ENCODE results near the genes PALB2, CHP2 and C16orf82.

GRCh38 chr16:23495424-23495816, 14.9 kb downstream of the GGA2 start:
- RRBS, result no CpG with 5 or more reads among the region's 2 CpGs

DNA sequence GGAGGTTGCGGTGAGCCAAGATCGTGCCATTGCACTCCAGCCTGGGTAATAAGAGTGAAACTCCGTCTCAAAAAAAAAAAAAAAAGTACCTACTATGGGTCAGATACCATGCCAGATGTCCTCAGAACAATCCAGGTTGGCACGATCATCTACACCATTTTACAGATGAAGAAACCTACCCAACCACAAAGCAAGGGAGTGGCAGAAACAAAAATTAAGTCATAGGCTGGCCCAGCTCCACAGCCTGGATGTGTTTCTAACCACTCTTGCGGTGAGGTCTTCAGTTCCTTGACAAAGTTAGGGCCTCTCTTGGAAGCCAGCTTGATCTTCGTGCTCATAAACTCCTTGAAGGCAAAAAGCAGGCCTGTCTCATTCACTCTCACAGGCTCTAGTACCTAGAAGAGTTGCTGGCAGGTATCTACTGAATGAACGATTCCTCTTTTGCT, 6.3 kb downstream of the GGA2 start:
- RRBS, result no CpG with 5 or more reads among the region's 7 CpGs

GRCh38 chr16:23514833-23515253, 4.5 kb upstream of the GGA2 start:
- RRBS, result no CpG with 5 or more reads among the region's 2 CpGs

DNA sequence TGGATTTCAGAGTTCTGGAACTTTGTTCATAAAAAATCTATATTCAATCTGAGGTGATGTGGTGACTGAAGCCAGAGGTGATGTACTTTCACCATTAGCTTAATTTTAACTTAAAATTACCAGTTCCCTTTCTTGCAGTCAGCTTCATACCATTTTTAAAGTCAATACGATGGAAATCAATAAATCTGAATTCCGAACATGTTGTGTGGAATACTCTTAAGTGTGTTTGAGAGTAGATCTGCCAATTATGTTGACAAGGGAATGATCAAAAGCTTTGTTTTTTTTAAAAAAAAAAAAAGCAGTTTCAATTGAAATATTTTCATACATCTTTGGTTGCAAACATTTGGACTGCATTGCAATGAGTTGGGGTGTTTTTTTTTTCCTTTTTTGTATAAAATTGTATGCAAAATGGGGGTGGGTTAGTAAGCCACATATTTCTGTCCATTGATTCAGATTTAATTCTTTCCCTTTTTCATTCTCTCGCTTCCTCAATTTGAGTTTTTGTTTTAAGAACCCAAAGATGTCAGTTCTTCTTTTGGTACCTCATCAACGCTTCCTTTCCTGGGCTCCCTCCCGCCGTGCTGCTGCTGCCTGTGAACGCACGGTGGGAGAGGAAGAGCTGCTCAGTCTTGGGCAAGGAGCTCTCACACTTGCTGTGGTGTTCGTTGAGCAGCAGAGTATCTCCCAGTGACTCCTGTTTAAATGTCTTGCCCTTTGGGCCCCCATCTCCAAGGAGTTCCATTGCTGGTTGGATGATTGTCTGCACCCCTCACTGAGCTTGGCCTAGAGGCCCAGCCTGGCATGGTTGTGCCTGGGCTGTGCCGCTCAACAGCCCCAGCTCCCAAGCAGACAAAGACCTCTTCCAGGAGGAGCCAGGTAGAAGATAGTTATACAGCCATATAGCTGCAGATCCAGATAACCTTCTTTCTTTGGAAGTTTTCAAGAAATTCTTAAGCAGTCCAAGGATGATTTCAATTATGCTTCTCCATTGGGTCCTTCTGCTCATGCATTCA, 13.4 kb downstream of the UBFD1 start:
- RRBS, result no CpG with 5 or more reads among the region's 10 CpGs

GRCh38 chr16:23640909-23641806, at the start of gene PALB2:
PALB2 (minus strand) TSS chr16:23641310.
- RRBS, result 2% methylated on average over 19 of the region's 65 CpGs

GRCh38 chr16:23679638-23680053, 957 bp downstream of the PLK1 start:
- RRBS, result 0% methylated on average over 2 of the region's 10 CpGs

DNA sequence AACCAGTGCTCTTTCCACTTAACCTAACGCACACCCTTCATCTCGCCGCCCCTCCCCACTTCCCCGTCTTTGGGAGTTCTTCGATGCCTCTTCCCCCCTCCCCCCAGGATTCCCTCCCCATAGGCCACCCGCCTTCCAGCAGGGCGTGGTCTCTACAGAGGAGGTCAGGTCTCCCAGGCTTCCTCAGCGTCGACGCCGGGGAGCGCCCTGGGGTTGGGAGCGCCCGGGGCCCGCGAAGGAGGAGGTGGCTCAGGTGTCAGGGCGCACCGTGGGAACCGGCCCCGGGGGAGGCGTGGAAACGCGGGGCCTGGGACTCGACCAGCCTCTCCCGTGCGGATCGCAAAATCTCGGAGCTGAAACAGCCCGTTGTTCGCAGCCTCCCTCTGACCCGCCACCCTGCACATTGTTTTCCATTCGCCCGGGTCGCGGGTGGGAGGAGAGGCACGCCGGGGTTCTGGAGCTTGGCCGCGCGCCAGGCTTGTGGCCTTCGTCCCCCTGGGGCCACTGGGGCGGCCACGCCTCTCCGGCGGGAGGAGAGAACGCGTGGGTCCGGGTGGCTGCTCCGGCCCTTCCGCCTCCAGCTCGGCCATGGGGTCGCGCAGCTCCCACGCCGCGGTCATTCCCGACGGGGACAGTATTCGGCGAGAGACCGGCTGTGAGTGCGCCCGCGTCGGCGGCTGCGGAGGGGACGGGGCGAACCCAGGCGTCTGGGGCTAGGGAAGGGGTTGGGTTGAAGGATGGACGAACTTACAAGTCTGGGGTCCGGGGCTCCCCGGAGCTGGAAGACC, at the start of gene CHP2:
Gene CHP2 (plus strand): TSS at position 565 of the 788 bp plus-strand sequence.
- RRBS, result 4% methylated on average over 24 of the region's 73 CpGs

DNA sequence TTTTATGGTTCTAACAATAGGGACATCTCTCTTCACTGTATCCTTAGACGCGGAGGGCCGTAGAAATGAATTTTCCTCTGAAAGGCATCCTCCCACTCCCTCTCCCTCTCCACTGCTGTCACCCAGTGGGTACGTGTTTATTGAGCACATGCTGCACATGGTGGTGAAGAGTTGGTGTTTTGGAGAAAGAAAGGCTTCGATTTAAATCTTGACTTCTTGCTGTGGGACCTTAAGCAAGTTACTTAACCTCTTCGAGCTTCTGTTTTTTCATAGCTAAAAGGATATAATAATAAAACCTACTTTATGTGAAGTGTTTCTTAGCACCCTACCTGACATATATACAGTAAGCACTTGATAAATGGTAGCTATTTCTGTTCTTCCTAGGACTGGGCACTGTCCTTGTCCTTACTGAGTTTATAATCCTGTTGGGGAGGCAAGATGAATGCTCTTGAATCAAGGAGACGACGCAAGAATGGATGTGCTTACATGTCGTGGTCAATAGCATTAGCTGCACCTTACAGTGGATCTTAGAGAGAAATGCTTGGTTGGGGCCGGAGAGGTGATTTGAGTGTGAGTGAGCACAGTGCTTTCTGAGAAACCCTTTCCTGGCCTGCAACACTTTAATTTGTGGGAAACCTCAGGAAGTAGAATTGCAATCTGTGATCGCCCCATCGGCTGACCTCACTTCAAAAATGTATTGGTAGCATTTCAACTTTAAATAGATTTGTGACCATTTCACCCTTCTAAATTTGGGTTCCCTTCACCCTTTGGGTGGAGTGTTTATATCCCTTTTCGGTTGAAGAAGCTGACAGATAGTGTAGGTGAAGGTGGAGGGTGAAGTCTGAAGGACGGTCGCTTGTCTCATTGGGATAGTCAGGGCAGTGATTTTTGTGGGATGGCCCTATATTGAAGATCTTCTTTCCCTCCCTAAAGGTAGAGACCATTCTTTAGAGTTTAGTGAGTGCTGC, 13.0 kb downstream of the PRKCB start:
- RRBS, result no CpG with 5 or more reads among the region's 15 CpGs

DNA sequence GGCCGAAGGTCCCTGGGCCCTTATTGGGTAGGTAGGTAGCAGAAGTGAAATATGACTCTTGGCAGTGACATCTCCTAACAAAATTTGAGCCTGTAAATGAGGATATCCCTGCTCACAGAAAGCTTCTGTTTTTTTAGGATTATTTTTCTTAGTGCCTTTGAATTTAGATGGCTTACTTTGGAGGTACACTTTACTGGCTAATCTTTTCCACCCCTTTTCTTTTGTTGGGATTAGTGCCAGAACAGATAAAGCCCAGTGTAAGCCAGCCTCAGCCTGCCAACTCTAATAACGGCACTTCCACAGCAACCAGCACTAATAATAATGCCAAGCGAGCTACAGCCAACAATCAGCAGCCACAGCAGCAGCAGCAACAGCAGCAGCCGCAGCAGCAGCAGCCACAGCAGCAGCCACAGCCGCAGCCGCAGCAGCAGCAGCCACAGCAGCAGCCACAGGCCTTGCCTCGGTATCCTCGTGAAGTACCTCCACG, 47.3 kb downstream of the TNRC6A start:
- RRBS, result no CpG with 5 or more reads among the region's 9 CpGs

DNA sequence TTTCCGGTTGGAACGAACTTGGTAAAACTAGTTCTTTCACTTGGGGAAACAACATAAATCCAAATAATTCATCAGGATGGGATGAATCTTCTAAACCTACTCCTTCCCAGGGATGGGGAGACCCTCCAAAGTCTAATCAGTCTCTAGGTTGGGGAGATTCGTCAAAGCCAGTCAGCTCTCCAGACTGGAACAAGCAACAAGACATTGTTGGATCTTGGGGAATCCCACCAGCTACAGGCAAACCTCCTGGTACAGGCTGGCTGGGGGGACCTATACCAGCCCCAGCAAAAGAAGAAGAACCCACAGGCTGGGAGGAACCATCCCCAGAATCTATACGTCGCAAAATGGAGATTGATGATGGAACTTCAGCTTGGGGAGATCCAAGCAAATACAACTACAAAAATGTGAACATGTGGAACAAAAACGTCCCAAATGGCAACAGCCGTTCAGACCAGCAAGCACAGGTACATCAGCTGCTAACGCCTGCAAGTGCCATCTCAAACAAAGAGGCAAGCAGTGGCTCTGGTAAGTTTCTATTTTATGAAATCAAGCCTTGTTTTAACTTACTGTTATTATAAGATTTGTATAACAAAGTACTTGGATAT, 54.4 kb upstream of the SLC5A11 start:
- RRBS, result no CpG with 5 or more reads among the region's 8 CpGs

DNA sequence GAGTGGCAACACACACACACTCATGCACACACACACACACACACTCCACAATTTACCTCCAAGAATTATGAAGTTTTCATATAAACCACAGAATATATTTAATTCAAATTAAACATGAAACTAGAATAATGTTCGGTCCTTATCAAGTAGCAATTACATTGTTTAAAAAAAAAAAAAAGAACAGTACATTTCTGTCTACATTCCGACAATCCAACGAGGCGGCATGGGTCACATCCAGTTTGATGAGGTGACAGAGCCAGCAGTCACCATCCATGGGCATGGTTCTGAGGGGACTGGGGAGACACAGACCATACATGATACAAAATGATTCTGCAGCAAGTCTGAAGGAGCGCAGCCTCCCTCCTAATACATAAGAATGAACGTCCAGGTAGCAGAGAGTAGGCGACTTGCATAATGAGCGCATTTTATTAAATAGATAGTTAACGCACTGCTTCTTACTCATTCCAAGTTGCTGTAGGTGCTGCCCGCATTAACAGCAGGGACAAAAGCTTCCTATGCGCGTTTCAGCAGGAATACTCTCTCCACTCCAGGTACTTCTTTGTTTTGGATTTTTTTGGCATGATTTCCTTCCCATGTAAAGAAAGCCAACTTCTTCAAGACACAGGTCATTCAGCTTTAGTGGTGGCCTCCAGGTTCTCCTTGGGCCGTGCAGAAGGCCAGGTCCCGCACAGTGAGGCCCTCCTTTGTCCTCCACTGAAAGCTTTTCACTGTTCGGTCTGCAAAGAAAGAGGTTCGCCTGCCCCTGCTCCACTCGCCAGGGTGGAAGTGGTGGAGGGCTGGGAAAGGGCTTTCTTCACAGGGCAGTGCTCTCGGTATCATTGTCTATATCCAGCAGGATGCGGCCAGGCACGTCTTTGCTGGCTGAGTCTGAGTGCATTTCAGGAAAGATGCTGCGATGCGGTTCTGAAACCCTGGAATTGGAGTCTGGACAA, 73.8 kb downstream of the SLC5A11 start:
- RRBS, result no CpG with 5 or more reads among the region's 22 CpGs

GRCh38 chr16:25692745-25693197, 1.0 kb downstream of the HS3ST4 start:
- RRBS, result 3% methylated on average over 19 of the region's 51 CpGs

DNA sequence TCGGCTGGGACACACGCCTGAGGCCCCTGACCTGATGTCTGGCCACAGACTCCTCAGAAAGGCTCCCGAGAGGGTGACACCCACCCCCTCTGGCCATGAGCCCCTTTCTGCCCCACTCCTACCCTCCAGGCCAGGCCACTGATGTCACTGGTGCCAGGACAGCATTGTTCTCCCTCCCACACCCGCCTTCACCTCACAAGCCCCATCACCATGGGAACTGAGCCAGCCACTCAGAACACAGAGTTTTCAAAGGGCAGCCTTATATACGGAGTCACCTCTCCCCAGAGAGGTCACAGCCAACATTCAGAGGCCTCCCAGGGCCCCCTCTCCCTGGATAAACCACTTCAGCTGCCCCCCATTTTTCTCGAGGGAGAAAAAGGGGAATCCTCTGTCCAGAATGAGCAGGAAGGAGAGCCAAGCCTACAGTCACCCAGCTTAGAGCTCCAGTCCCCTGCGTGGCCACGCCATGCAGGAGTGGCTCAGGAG, at the start of gene C16orf82:
Gene C16orf82 (plus strand): TSS at position 262 of the 486 bp plus-strand sequence.
- RRBS, result no CpG with 5 or more reads among the region's 8 CpGs

- RRBS, result 7% methylated on average over 11 of the region's 69 CpGs
These were observed 43.2 kb downstream of the C16orf82 start for GRCh38 chr16:27109565-27110781.

DNA sequence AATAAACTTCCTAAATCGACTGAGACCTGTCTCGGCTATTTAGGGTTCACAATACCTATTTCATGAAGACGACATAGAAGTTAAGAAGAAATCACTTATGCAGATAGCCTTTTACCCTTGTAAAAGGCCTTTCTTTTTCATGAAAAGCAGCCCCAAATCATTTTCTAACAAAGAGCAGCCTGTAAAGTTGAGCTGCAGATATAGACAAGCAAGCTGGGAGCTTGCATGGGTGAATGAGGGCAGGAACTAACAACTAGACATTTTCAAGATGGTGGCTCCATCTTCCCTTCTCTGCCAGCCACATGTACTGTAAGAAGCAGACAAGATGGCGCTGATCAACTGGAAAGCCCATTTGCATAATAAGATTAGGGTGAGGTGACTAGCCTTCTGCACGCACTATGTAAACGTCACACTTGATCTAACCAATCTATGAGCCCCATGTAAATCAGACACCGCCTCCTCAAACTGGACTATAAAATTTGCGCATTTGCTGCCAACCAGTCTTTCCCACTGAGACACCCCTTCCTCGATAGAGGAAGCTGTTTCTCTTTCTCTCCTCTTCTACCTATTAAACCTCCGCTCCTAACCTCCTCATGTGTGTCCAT, 4.6 kb upstream of the KDM8 start:
- RRBS, result no CpG with 5 or more reads among the region's 10 CpGs

DNA sequence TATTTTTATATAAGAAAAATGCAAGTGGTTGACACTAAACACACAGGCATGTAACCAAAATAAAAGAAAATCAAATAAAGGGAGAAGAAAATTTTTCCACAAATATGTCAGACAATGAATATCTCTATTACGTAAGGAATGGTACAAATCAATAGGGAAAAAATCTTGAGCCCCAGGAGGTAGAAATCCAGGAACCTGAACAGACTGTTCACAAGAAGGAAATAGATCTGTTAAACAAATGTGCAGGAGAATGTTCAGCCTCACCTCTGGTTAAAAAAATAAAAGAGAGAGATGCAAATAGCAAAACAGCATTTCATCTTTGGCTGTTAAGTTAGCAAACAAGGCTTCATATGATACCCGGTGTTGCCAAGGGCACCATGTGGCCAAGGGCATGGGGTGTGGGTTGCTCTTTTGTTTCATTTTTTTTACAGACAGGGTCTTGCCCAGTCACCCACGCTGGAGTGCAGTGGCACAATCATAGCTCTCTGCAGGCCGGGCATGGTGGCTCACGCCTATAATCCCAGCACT, 8.7 kb downstream of the KDM8 start:
- RRBS, result no CpG with 5 or more reads among the region's 5 CpGs

DNA sequence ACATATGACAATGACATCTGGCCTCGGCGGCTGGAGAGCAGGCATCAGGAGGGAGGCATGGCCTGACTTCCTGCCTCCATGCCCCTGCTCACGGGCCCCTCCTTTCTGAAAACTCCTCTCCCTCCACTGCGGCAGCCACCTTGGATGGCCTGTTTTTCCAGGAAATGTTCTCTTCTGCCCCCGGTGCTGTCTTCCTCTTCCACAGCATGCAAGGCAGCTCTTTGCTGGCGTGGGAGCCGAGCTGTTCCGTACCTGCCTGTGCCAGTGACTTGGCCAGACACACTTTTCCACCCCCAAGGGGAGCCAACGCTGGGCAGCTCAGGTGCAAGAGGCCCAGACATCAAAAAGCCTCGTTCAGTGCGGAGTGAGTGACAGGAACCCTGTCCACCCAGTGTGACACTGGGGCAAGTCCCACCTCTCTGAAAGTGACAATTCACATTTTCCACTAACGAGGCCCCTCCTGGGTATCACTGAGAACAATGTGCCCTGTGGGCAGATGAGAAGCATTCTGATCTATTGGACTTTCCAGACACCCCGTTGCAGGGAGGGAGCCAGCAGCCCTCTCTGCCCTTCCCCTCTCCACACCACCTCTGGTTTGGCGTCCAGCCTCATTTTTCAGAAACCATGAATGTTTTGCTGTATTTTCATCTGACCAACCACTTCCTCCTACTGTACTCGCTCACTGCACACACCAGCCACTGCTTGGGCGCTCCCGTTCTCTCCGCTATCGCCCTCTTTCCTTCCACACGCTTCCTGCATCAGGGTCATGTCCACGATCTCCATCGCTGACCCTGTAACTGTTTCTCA, 31.1 kb downstream of the NSMCE1 start:
- RRBS, result no CpG with 5 or more reads among the region's 22 CpGs

DNA sequence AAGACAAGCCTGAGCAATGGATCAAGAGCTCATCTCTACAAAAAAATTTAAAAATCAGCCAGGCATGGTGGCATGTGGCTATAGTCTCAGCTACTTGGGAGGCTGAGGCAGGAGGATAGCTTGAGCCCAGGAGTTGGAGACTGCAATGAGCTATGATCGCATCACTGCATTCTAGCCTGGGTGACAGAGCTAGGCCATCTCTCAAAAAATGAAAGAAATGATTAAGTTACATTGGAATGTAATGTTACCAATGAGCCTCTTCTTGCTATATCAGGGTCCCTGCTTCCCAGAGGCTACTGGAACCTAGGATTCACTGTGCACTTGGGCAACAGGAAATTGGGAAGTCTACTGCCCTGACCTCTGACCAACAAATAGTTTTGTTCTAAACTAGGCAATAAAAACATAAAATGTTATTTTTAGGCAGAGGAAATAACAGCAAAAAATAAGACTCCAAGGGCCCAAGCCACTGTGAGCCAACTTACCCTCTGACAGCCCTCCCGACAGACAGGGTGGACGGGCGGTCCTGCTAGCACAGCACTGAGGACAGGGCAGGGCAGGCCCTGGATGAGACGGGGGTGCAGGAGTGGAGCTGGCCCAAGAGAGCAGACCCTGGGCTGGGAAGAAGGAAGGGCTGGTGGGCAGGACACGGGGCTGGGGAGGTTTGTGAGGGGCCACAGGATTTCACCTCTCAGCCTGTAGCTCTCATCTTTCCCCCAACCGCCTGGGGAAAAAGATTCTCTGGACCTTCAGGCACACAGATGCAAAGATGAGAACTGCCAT, 27.5 kb downstream of the NSMCE1 start:
- RRBS, result no CpG with 5 or more reads among the region's 7 CpGs

DNA sequence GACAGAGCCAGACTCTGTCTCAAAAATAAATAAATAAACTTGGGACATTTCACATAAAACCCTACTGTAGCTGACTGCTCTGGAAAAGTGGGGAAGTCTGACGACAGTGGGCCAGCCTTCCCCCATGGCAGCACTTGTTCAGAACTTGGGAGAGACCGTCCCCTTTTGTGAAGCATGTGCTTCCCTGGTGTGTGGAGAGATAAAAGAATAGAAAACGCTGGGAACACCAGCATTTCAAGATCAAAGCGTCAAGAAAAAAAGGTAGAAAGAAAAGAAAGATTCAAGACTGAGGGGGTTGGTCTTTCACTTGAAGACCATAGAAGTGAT, 3.1 kb upstream of the NSMCE1 start:
- RRBS, result no CpG with 5 or more reads among the region's 4 CpGs

DNA sequence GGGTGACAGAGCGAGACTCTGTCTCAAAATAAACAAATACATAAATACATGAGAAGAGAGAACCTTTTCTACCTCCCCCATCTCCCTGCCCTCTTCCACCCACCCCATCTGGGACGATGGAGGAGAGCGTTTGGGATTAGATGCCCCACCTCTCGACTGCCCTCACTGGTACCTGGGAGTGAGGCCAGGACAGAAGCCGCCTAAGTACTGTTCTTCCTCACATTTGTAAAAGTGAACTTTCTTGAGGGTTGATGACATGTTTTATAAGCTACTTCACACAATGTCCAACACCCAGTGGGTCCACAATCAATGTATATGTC, 2.5 kb downstream of the IL4R start:
- RRBS, result no CpG with 5 or more reads among the region's 5 CpGs